Umbilical cord (tissue), 2 donors: Measurements from ENCODE around the gene ZNFX1.

GRCh38 chr20:48974489-48974900 is 53.0 kb downstream of the ARFGEF2 start:
- RAMPAGE, long total RNA, result no peak

- RAMPAGE, long total RNA, result no peak
Observed at GRCh38 chr20:49153719-49154102, 34.4 kb downstream of the STAU1 start.

GRCh38 chr20:49248106-49248542 is 28.9 kb downstream of the DDX27 start:
- RAMPAGE, long total RNA, result no peak

DNA sequence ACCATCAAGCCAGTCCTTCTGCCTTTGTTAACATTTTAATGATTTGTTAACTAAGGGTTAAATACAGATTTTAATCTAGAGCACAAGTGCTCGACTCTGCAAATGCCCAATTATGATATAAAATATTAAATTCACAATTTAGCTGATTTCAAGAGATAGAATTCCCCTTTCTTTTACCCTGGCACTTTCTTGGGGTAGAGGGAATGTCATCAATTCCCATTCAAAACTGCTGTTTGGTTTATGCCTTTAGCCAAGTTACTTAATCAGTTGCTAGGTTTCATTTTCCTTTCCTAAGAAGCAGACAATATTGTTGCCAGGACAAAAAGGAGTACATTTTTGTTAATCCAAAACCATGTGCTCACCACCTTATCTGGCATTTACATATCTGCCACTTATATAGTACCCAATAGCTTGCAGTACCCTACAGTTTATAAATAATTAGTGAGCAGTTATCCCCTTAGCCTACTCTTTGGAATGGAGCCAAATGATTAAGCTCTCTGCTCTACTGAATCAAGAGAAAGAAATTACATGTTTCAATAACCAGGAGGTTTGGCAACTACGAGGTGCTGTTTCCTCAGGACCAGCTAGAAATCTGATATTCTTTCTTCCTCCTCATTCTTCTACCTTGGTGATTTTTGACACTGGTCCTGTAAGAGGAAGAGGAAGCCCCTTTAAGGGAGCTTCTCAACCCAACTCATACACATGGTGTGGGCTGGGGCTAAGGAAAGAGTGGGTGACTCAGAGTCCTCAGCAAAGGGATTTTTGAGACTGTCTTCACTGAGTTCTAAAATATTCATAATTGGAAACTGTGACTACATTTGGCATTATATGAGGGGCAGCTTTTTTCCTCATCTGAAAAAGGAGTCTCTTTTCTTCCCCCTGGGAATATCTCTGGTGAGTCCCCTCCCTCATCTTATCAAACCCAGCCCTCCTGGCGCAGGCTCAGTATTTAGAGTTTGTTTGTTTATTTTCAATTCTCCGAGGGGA is 1.6 kb downstream of the ZNFX1 start:
- RAMPAGE, long total RNA, result no peak

- RAMPAGE, long total RNA, result no peak
Observed at GRCh38 chr20:49277837-49278535, at the start of gene ZNFX1. ZNFX1 (minus strand) TSS chr20:49278057.

DNA sequence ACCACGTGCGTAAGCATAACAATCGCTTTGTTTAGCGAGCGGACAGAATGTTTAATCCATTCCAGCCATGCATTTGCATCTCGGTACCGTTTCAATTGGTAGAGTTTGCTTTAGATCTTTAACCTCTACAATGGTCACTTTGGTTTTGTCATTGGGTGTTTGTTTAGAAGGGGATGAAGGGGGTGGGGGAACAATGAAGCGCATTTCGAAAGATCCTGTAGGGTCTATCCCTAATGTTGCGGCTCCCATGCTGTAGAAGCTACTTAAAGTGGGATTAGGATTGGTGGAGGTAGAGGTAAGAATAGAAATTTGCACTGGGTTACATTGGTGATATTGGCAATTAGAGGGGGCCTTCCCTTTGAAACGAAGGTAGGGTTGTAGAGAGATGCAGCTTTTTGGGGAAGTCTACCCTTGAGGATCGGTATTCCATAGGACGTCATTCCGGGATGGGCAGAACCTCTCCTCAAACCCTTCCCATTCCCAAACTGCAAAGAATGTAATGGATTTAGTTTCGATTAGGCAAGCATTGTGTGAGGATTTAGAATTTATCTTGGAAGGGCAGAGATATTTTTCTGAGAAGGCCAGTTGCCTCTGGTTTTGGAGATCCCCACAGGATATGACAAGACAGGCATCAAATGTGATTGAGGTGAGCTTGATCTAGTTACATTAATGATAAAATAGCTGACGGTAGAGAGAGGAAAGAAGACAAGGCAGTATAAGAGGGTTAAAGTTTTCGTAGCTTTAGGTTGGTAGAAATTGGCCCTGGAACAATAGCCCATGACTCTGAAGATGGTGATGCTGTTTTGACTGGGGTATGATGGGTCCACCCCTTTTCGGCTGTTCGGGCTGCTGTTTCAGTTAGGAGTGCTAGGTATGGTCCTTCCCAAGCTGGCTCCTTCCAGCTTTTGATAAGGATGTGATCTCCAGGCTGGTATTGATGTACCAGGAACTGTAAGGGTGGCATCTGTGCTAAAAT is 5.4 kb upstream of the ZNFX1 start:
- RAMPAGE, long total RNA, result no peak

- RAMPAGE, long total RNA, result no peak
Observed at GRCh38 chr20:49352821-49353173, 74.9 kb upstream of the ZNFX1 start.

DNA sequence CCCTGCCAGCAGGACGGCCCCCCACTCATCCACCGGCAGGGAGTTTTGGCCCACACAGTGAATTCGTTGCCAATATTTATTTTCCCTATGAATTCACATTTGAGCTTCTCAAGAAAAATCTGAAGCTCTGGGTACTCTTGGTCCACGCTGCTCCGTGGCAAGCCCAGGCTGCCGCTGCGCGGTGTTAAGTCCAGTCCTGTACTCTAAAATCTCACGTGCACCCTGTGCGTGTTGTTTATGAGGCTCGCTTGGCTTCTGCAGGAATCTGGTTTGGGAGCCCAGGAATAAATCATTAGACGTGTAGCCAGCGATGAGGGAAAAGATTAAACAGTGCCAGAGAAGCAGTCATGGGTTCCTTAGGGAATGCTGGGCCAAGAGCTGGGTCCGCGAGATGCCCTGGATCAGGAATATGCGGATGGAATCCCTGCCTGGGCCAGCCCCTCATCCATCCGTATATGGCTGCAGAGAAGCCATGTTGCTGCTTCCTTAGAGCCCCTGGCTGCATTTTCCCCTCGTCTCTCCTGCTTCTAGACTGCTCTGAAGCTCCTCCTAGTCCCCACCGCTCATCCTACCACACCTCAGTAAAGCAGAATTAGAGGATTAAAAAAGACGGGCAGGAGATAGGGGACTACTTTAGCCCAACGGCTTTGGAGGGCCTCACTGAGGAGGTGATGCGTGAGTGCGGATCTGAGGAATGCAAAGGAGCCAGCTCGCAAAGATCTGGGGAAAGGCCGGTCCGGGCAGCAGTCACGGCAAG is 87.2 kb downstream of the KCNB1 start:
- RAMPAGE, long total RNA, result no peak

DNA sequence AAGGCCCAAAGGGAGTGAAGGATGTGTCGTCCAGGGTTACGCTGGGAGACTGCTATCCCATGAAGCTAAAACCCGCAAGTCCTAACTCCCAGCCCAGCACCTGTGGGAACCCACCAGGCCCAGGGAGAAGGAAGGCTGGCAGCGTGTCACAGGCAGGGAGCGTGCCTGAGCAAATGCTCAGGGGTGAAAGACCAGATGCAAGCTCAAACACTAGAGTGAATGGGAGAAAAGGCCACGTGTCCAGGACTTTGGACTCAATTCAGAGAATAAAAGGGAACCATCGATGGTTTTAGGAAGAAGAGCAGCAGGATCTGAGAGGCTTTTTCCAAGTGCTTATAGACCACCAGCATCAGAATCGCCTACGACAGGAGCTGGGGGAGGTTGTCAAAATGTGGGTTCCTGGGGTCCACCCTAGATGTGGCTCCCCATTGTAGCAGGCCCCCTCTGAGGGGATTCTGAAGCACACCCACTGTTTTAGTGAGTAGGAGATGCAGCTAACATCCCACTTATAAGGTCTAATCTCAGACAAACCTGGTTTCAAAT is 16.1 kb upstream of the PTGIS start:
- RAMPAGE, long total RNA, result no peak

- RAMPAGE, long total RNA, result no peak
Observed at GRCh38 chr20:49634732-49635856, 67.2 kb upstream of the PTGIS start.

DNA sequence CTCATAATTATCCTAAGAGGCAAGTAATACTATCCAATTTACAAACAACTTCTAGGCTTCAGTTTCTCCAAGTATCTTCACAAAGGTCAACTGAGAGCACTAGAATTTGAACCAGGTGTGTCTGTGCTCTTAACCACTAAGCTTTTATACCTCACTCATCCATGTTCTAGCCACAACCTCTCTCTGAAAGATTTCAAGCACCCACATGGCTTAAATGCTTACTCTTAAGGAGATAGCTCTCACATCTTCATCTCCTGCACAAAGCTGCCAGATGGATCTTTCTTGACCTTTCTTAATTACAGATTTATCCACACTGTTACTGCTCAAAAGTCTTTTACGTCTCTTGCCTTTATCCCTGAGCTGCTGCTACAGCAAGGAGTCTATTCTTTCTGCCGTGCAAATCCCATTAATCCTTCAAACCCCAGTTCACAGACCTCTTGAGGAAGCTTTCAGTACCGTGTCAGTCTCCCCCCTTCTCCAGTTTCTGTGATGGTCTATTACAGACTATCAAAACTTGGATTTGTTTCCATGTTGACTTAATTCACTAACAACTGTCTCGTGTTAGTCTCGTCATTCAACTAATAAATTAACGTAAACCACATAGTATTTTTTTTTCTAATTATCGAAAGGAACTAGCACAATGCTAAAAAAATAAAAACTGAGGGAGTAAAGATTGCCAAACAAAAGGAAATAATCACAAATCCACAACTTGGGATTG is 54.6 kb downstream of the B4GALT5 start:
- RAMPAGE, long total RNA, result no peak

DNA sequence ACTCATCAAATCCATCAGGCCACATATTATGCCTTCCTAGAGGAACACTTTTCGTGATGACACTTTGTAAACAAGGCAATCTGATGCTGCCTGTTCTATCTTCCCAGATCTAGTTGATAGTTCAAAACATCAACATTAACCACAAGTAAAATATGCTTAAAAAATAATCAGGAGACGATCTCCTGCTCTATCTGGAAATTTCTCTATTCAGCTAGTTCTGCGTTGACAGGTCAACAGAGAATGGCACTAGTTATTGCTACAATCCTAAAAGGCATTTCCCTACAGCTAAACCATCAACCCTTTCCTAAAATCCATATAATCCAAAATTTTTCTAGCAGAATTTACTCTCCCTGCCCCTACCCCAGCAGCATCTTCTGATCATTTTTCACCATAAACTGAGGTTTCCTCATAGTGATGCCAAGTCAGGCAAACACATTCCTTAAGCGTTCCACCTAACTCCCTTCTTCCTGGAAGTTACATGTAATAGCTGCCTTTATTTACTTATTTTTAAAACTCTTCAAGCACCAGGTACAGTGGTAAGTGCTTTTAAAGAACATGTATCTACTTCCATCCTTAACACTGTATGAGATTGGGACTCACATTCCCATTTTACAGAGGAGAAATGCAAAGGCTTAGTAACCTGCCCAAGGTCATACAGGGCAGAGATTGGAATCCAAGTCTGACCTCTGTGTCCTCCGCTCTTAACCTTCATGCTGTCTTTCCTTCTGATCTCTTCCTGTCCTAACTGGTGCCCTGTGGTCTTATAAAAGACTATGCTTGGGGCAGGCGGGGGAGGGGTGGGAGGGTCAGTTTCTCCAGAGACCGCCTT is 1.8 kb downstream of the B4GALT5 start:
- RAMPAGE, long total RNA, result no peak

- RAMPAGE, long total RNA, result no peak
Observed at GRCh38 chr20:49956666-49957582, 20.7 kb downstream of the RNF114 start.

DNA sequence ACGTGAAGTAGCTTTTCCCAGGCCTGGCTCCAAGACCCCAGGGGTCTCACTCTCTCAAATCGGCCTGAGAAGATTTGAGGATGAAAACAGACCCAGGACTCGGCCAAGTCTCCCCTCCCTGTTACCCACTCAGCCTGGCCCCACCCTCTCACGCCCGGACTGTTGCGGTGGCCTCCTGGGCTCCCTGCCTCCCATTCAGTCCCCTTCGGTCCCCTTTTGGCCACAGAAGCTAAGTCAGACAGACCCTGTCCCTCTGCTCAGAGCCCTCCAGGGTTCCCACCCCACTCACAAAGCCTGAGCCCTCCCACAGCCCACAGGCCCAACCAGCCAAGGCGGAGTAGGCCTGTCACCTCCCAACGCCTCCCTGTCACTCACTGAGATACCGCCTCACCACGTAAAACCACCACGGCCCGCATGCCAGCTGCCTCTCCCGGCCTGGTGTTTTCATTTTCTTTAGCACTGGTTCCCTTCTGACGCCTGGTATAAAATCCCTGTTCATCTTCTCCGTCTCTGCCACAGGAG is 58.3 kb downstream of the SNAI1 start:
- RAMPAGE, long total RNA, result no peak

- RAMPAGE, long total RNA, result no peak
Observed at GRCh38 chr20:50144420-50144793, 9.1 kb downstream of the PEDS1 start.

- RAMPAGE, long total RNA, result no peak
Observed at GRCh38 chr20:50191704-50192674, 1.4 kb downstream of the CEBPB start.

- RAMPAGE, long total RNA, result no peak
Observed at GRCh38 chr20:50259660-50260444, 69.2 kb downstream of the CEBPB start.

GRCh38 chr20:50304409-50305022 is 113.9 kb downstream of the CEBPB start:
- RAMPAGE, long total RNA, result no peak

- RAMPAGE, long total RNA, result no peak
Observed at GRCh38 chr20:50305816-50307151, 115.7 kb downstream of the CEBPB start.

GRCh38 chr20:50308256-50308550 is 117.6 kb downstream of the CEBPB start:
- RAMPAGE, long total RNA, result no peak